Natural killer cell (primary cell): ENCODE measurements around a stretch of chr9.

GRCh38 chr9:109019321-109020418, 6.4 kb upstream of the CTNNAL1 start:
- PRO-cap, result no peak

GRCh38 chr9:109098305-109099046, 21.3 kb downstream of the TMEM245 start:
- PRO-cap, result no peak

DNA sequence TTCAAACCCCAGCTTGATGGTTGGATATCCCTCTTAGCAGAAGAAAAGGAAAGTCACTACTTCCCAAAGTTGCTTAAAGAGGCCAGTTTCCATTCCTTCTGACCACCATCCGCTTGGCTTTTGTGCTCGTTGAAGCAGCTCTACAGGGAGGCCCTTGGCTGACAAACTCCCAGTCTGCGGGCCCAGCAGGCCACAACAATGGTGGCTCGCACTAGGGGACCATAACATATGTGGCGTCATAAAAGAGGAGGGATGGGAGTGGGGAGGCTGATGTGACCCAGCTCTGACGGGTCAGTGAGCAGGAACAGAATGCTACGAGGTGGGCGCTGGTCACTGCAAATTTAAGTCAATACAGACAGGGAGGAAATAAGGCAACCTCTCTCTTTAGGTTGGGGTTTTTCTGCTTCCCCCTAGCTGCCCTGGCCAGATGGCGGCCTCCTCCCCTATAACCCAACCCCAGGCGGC, 922 bp downstream of the FRRS1L start:
- PRO-cap, result no peak

DNA sequence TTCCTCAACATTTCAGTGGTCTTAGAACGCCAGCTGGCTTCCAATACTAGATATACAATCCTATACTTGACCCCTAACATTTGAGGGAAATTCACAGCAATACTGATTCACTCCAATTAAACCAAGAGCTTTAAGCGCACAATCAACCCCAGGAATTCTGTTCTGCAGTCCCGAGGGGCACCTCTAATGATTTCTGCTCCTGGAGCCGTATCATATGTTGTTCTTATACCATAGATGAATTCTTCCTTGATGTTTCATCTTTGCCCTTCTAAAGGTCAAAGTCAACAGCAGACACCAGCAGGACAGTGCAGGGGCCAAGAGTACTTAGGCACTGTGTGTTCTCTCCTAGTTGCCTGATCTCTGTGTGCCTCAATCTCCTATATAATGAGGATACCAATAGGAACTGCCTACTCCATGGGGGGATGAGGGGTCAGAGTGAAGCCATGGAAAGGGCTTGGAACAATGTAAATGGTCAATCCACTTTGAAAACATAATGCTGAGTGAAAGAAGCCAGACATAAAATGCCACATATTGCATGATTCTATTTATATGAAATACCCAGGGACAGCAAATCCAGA, 16.5 kb downstream of the EPB41L4B start:
- PRO-cap, result no peak

DNA sequence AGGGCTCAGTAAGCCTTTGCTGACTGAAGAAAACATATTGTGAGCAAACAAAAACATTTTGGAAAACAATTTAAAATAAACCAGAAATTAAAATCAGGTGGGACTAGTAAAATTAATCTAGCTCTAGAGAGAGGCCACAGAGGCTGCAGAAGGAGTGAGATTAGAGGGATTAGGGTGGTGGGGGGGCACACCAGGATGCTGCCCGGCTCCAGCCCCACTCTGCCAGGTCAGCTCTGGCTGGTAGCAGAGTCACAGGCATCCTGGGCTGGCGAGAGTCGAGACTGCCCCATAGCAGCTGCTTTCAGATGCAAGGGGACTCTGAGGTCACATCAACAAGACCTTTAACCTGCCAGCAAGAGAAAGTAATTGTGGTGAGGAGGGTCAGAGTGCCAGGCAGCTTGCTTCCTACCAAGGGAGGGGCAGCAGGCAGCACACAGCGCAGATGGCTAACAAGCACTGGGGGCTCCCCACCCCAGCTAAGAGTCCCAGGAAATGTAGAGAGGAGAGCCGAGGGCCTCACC, 7.5 kb downstream of the EPB41L4B start:
- PRO-cap, result no peak

DNA sequence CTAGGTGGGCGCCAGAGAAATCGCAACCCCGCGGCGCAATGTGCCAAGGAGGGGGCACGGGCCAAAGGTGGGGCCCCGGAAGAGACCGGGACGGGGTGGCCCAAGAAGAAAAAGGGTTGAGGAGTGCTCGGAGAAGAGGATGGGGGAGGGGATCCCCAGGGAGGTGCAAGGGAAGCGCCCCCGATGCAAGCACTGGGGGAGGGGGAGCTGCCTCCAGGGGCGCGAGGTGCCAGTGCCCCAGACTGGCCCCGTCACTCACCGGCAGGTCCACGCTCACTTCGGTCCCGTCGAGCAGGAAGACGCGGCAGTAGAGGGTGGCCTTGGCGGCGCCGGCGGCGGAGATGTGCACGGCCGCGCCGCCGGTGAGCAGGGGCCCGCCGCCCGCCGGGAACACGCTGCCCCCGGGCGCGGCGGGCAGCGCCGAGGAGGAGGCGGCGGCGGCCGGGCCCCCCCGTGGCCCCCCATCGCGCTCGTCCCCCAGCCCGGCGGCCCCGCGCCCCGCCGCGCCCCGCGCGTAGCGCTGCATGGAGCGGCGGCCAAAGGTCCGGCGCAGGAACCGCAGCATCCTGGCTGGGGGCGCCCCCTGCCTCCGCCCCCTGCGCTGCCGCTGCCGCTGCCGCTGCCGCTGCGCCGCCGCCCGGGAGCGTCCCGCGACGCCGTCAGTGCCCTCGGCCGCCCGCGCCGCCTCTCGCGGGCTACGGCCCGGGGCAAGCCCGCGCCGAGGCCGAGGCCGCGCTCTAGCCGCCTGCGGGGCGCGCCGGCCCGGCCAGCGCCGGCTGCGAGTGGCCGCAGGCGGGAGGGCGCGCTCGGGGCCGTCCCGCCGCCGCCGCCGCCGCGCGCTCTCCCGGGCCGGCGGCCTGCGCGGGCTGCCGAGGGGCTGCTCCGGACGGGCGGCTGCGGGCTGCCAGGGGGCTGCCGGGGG, 716 bp downstream of the EPB41L4B start:
- PRO-cap, result no peak

GRCh38 chr9:109487376-109487651, 10.8 kb downstream of the PTPN3 start:
- PRO-cap, result no peak

DNA sequence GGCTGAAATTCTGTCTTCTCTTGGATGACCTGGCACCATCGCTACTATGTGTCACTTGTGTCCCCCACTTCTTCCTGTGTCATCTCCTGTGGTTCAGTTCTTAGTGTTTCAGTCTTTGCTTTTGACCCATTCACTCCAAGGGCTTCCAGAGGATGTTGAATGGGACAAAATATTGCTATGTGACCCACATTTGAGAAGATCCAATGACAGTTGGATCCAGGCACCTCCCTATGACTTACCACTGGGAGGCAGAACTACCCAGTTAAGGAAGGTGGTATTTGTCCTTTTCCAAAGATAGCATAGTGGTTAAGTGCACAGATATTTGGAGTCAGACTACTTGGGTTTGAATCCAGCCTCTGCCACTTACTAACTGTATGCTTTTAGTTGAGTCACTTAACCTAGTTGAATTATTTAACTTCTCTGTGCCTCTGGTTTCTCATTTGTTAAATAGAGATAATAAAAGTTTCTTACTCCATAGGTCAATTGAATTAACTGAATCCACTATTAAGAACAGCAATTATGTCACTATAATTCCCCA, 74.5 kb upstream of the PALM2AKAP2 start:
- PRO-cap, result no peak

- PRO-cap, result no peak
These were observed 17.6 kb downstream of the PALM2AKAP2 start for GRCh38 chr9:109797517-109798004.

GRCh38 chr9:109861426-109861681, 81.4 kb downstream of the PALM2AKAP2 start:
- PRO-cap, result no peak

- PRO-cap, result no peak
These were observed 129.1 kb downstream of the PALM2AKAP2 start for GRCh38 chr9:109908983-109909637.

DNA sequence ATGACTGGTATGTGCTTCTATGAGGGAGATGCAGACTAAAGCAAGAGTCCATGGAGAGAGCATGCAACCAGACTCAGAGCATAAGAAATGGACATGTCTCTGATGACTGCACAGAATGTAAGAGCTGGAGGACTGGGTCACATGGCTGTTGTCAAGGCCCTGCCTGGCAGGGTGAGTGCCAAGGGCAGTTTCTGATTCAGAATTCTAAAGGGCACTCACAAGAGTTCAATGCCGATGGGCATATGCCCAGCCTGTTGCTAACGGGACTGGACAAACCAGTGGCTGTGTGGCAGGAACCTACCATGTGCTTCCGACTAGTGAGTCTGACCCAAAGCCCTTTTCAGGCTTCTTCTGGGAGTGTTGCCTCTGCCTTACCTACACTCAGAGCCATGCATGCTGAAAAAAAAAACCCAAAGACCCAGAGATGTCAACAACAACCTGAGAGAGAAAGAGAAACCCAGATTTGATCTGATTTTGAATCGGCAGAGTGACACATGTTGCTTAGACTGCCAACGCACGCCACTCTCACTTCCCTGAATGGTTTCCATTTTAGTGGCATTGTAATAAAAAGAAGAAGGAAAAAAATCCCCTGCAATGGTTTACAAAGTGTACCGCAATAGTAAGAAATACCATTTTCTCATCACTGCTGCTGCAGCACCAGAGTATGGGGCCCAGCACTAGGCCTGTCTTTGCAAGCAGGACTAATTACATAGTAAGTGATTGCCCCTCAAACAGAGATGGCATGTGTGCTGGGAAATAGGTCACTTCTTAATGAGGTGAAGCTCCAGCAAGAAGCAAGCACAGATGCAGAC, 194.3 kb downstream of the PALM2AKAP2 start:
- PRO-cap, result no peak

DNA sequence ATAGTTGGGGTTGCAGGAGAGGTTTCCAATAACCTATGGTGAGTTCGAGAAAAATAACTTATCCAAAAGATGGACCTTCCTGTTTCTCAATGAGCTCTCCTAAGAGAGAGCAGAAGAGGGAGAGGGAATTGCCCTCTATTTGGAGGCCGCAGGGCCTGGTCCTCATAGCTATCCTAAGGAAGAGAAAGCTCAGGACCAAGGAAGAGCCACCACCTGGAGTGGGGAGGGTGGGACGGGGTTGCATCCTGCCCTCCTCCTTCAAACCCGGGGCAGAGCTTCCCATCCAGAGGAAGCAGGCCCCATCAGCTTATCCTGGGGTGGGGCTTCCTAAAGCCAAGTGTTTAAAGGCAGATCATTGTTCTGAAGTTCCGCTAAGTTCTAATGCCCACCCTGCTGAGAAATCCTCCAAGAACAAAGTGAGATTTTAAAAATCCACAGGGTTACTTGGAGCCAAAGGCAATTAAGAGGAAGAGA, 210.3 kb downstream of the C9orf152 start:
- PRO-cap, result no peak

DNA sequence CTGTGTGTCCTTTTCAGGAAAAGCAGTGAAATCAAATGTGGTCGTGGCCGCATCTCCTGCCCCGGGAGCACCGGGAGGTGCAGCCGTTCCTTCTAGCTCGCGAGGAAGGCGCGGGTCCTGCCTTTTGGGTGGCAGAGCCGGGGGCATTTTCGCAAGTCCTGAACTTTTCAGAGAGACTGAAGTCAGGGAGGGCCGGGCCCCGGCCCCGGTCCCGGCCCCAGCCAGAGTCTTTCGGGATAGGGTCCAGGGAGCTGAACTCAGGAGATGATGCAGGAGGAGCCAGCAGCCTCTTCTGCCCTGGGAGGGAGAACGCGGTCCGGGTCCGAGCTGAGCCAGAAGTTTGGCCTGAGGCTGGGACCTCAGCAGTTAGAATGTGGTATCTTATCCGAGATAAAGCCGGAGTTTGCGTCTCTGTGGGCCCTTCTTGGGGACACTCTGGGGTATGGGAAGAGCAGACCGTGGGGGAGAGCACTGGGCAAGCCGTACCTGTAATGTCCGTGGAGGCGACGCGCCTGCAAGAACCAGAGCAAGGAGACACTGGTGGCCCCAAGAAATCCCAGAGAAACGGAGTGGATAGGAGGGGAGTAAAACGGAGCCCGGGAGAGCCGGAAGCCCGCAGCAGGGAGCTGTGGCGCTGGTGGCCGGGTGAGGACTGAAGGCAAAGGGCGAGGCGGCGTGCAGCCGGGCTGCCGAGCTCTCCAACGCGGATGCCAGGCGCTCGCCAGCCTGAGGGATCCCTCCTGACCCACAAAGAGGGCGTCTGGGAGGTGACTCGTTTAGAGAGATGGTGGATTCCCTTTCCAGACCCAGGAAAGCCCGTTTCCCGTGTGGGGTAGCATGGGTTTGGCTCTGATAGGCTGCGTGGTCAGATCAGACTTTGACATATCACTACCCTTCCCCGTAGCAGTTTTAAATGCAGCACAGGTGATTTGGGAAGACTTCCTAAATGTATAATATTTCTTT, 158.5 kb downstream of the C9orf152 start:
- PRO-cap, result no peak

DNA sequence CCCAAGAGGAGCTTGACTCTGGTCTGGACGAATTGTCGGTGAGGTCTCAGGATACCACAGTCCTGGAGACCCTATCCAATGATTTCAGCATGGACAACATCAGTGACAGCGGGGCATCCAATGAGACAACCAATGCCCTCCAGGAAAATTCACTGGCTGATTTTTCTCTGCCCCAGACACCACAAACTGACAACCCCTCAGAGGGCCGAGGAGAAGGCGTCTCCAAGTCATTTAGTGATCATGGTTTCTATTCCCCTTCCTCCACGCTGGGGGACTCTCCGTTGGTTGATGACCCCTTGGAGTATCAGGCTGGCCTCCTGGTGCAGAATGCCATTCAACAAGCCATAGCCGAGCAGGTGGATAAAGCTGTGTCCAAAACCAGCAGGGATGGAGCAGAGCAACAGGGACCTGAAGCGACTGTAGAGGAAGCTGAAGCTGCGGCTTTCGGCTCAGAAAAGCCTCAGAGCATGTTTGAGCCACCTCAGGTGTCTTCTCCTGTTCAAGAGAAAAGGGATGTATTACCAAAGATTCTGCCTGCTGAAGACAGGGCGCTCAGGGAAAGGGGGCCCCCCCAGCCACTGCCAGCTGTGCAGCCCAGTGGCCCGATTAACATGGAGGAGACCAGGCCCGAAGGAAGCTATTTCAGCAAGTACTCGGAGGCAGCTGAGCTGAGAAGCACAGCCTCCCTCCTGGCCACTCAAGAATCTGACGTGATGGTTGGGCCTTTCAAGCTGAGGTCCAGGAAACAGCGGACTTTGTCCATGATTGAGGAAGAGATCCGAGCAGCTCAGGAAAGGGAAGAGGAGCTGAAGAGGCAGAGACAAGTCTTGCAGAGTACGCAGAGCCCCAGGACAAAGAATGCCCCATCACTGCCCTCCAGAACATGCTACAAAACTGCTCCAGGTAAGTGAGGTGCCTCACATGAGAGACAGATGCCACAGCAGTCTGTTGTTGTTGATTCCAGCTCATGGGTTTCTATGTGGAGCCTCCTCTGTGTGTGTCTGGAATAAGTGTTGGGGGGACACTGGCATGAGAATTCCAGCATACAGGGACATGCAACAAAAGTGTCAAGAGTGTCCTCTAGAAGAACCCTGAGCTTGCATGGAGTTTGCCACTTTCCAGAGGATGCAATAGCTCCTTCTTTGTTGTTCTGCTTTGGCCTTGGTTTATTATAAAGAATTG, 69.9 kb downstream of the C9orf152 start:
- PRO-cap, result no peak

- PRO-cap, result no peak
These were observed 36.8 kb downstream of the C9orf152 start for GRCh38 chr9:110170973-110171654.

DNA sequence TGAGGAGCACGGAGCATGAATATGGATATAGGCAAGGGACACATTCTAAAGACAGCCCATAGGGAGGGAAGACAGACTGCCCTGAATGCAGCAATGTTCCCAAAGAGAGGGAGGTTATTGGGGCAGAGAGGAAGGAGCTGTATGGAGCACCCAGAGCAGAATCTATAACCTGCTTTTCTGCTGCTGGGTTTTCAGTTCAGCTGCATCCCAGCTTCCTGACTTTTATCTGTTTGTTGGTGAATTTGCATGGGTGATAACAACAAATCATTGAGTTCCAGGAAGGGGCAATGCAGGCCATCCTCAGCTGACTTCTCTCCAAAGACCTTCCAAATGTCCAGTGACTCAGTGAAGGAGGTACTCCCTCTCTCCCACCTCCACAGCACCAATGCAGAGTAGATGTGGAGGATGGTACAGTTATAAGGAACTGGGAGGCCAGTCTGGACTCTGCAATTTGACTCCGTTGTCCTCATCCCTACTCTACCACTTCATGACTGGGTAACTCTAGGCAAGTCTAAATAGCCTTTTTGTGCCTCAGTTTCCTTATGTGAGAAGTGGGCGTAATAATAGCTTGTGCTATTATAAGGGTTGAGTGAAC, 1.6 kb upstream of the TXN start:
- PRO-cap, result no peak

- PRO-cap, result no peak
These were observed 13.0 kb upstream of the MUSK start for GRCh38 chr9:110655531-110656121.

DNA sequence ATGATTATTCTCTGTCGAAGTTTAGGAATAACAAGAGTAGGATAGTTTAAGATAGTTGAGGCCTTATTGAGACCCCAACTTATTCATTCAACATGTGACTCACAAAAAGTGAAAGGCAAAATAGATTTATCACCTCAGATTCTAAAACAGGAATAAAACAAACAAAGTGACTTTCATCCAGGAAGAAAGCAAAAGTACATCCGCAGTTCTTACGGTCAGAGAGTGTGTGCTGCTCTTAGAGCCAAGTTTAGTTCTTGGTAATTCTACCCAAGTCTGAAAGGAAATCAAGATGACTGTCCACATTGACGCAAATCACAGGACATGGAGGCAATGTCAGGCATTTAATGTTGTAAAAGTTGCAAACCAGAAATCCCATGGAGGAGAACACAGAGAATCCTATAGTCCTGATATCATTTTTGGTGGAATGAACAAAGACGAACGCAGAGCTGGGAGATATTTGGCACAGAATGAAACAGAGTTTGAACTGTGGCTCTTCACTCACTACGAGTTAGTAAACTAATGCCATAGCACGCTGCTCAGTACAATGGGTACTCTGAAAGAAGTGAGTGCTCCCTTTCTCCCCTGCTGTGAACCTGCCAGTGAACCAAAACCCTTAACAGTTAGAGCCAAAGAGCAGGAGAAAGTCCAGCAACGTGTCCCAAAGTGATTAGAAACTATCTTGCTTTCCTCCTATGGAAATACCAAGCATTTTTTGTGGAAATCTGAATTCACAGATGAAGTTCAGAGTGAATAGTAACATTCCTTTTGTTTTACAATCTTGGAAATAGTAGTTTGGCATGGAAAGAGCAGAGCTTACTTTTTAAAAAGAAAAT, 74.2 kb downstream of the MUSK start:
- PRO-cap, result no peak

- PRO-cap, result no peak
These were observed 81.6 kb downstream of the MUSK start for GRCh38 chr9:110750054-110750811.